A549 (cell line): Measurements from ENCODE around the genes ARL5C and CDK12.

- PRO-cap = no peak
CAGE:
- cytosol, long polyA plus RNA = no peak
- long polyA plus RNA = no peak
- nucleus, long polyA plus RNA = no peak
Observed at GRCh38 chr17:36727654-36728274, 126.4 kb downstream of the MRM1 start.

DNA sequence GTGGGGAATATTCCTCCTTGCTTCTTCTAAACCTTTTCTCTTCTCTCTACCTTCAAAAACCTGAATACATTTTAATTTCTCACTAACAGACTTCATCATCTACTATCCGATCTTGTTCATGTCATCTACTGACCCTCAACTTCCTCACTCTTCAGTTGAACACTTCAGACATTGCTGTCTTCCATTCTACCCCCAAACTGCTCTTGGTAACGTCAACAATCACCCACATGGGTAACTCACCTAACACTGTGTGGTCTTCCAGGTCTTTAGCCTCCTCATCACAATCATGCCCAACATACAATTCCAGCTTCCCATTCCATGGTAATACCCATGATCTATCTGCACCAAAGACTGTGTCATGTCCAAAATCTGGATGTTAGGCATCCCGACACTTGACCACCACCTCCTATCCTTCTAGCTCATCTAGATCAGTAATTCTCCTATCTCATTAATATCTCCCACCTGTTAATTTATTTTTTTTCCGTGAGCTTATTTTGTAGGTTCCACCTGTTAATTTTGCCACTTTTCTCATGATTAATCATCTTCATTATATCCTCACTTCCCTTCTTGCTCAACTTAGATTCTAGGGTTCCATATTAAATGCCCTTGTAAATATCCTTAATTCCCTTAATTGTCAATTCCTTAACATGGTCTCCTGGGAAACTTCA is 21.6 kb downstream of the SYNRG start:
- PRO-cap = no peak
CAGE:
- cytosol, long polyA plus RNA = no peak
- long polyA plus RNA = no peak
- nucleus, long polyA plus RNA = no peak

- PRO-cap = no peak
CAGE:
- cytosol, long polyA plus RNA = no peak
- long polyA plus RNA = no peak
- nucleus, long polyA plus RNA = no peak
Observed at GRCh38 chr17:37712798-37713879, 31.7 kb downstream of the HNF1B start.

DNA sequence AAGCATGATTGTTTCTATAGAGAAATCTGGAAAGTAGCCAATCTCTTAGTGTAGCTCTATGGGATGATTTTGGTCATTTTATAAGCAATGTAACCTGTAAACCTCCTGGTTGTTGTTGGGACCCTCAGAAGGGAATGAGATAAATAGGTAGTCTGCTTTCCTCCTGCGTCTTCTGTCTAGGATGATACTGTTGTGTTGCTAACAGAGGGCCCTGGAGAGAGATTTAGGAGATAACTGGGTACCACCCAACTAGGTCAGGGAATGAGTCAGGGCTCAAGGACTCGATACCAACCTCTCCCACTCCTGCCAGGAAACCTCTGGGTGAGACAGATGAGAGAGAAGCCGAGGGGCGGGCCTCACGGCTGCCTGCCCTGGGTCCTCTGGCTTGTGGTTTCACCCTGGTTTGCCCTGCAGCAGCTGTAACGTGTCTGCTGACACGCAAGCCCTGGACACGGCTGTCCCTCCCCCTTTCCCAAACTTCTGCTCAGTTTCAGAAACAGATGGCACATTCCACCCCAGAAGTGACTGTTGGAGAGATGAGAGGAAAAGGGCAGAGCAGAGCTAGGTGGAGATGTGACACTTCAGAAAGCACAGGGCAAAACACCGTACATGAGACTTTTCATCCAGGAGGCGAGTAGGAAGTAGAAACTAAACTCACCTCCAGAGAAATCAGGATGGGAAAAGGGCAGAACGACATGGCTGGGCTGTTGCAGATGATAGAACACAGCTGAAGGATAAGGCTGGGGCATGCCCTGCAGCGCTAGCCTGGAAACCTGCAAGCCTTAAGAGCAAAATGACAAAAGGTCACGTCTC is 10.5 kb upstream of the MRPL45 start:
- PRO-cap = no peak
CAGE:
- cytosol, long polyA plus RNA = no peak
- long polyA plus RNA = no peak
- nucleus, long polyA plus RNA = no peak

DNA sequence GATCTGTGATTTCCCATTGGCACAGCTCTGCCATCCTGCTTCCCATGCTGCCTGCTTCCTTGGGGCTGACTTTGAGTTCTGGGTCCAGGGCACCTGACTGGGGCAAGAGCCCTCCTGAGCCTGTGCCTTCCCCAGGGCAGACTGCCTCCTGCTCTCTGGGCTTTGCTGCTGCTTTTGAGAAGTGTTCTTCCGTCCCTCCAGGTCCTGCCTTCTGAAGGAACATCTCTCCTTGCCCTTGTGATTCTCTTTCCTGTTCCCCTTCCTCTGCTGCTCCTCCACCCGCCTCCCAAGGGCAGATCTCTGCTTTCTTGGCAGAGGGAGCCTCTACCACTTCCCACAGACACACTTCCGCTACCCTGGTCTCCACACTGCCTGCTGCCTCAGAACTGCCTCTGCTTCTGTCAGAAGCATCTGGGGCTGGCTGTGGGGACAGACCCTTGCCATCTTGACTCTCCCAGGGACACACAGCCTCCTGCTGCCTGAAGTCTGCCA is 16.8 kb downstream of the GPR179 start:
- PRO-cap = no peak
CAGE:
- cytosol, long polyA plus RNA = no peak
- long polyA plus RNA = no peak
- nucleus, long polyA plus RNA = no peak

- PRO-cap = no peak
CAGE:
- cytosol, long polyA plus RNA = no peak
- long polyA plus RNA = no peak
- nucleus, long polyA plus RNA = no peak
Observed at GRCh38 chr17:38395741-38396381, 32.4 kb upstream of the ARHGAP23 start.

DNA sequence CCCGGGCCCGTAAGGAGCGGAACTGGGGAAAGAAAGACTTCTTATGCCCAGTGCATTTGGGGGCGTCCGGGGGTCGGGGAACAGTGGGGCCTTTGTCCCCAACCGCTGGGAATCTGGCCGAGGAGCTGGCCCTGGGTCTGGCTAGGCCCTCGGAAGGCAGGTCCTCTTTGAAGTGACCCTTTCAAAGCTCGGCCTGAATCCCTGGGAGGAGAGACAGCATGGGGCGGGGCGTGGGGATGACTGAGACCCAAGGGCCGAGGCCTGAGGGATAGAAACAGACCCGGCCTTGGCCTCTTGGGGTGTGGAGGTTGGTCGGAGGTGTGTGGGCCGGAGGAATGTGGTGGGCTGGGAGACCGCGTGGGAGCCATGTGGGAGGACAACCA is 6.0 kb downstream of the ARHGAP23 start:
- PRO-cap = no peak
CAGE:
- cytosol, long polyA plus RNA = no peak
- long polyA plus RNA = no peak
- nucleus, long polyA plus RNA = no peak

GRCh38 chr17:38481939-38482350 is 53.7 kb downstream of the ARHGAP23 start:
- PRO-cap = no peak
CAGE:
- cytosol, long polyA plus RNA = no peak
- long polyA plus RNA = no peak
- nucleus, long polyA plus RNA = no peak

- PRO-cap = no peak
CAGE:
- cytosol, long polyA plus RNA = no peak
- long polyA plus RNA = no peak
- nucleus, long polyA plus RNA = no peak
Observed at GRCh38 chr17:38577898-38578744, 27.6 kb downstream of the SRCIN1 start.

GRCh38 chr17:38727746-38728051 is 2.4 kb upstream of the CISD3 start:
- PRO-cap = no peak
CAGE:
- cytosol, long polyA plus RNA = no peak
- long polyA plus RNA = no peak
- nucleus, long polyA plus RNA = no peak

DNA sequence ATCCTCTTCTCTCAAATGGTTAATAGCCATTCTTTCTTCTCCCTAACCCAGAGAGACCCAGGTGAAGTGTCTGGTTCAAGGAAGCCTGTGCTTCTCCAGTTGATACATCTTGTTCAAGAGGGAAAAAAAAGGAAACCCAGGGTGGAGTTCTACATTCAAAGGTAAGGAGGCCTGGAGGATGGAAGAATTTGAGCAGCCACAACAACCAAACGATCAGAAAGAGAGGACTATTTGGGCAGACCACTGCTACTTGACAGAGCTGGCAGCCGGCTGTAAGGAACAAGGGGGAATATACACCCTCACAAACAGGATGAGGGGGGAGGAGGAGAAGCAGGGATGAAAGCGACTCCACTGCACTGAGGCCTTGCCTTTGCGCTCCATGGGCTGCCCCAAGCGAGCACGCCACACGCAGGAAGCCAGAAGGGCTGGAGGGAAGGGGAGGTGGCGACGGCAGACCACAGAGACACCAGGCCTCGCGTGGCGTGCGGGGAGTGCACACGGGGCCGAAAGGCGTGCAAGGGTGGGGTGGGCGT is 680 bp downstream of the PIP4K2B start:
- PRO-cap = no peak
CAGE:
- cytosol, long polyA plus RNA = no peak
- long polyA plus RNA = no peak
- nucleus, long polyA plus RNA = no peak

DNA sequence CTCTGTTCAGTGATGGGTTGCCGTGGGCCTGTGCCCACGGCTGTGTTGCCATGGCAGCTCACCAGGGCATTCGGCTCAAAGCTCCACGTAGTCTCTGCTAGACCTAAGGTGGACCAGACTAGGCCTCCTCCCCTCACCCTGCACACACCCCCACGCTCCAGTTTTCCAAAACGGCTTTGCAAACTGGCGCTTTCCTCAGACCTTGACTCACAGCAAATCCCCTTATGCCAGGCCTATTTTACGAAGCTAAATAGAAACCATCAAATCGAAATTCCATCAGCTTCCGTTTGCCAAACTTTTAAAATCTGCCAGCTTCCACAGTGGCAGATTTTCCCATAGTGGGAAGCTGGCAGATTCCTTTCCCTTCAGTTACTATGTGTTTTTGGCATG is 410 bp upstream of the CWC25 start:
- PRO-cap = no peak
CAGE:
- cytosol, long polyA plus RNA = no peak
- long polyA plus RNA = no peak
- nucleus, long polyA plus RNA = no peak

GRCh38 chr17:38839964-38840518 is 1.2 kb downstream of the C17orf98 start:
- PRO-cap = no peak
CAGE:
- cytosol, long polyA plus RNA = no peak
- long polyA plus RNA = no peak
- nucleus, long polyA plus RNA = no peak

DNA sequence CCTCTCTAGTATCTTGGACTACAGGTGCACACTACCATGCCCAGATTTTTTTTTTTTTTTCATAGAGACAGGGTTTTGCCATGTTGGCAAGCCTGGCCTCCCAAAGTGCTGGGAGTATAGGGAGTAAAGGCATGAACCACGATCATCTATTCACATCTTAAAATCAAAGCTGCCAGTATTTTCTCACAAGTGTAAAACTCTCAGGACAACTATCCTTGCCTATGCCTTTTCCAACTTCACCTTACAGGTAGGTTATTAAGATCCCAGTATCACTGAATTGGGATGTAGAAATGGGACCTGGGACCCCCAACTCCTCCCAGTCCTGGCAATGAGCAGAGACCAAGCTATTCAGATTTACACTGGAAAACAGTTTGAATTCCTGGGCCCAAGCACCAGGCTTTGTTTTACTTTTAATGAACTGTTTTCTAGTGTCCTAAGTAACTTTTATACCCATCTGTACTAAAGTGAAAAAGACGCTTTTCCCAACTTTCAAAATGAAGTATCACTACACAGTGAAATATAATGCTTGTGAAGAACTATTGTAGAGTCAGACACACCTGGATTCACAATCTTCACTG is 2.8 kb downstream of the RPL23 start:
- PRO-cap = no peak
CAGE:
- cytosol, long polyA plus RNA = no peak
- long polyA plus RNA = no peak
- nucleus, long polyA plus RNA = no peak

GRCh38 chr17:38895684-38895957 is 25.8 kb downstream of the LASP1 start:
- PRO-cap = no peak
CAGE:
- cytosol, long polyA plus RNA = no peak
- long polyA plus RNA = no peak
- nucleus, long polyA plus RNA = no peak

DNA sequence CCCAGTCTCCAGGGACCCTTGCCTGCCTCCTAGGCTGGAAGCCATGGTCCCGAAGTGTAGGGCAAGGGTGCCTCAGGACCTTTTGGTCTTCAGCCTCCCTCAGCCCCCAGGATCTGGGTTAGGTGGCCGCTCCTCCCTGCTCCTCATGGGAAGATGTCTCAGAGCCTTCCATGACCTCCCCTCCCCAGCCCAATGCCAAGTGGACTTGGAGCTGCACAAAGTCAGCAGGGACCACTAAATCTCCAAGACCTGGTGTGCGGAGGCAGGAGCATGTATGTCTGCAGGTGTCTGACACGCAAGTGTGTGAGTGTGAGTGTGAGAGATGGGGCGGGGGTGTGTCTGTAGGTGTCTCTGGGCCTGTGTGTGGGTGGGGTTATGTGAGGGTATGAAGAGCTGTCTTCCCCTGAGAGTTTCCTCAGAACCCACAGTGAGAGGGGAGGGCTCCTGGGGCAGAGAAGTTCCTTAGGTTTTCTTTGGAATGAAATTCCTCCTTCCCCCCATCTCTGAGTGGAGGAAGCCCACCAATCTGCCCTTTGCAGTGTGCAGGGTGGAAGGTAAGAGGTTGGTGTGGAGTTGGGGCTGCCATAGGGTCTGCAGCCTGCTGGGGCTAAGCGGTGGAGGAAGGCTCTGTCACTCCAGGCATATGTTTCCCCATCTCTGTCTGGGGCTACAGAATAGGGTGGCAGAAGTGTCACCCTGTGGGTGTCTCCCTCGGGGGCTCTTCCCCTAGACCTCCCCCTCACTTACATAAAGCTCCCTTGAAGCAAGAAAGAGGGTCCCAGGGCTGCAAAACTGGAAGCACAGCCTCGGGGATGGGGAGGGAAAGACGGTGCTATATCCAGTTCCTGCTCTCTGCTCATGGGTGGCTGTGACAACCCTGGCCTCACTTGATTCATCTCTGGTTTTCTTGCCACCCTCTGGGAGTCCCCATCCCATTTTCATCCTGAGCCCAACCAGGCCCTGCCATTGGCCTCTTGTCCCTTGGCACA is 47.3 kb downstream of the FBXO47 start:
- PRO-cap = no peak
CAGE:
- cytosol, long polyA plus RNA = no peak
- long polyA plus RNA = no peak
- nucleus, long polyA plus RNA = no peak

GRCh38 chr17:39164558-39165725 is 1.0 kb downstream of the ARL5C start:
- PRO-cap = no peak
CAGE:
- cytosol, long polyA plus RNA = no peak
- long polyA plus RNA = no peak
- nucleus, long polyA plus RNA = no peak

- PRO-cap = no peak
CAGE:
- cytosol, long polyA plus RNA = no peak
- long polyA plus RNA = no peak
- nucleus, long polyA plus RNA = no peak
Observed at GRCh38 chr17:39166031-39166522, at the start of gene ARL5C. ARL5C (minus strand) TSS chr17:39166161.

GRCh38 chr17:39406339-39407361 is 5.2 kb upstream of the FBXL20 start:
- PRO-cap = no peak
CAGE:
- cytosol, long polyA plus RNA = no peak
- long polyA plus RNA = start-site peak on the minus strand at chr17:39406910-39406916, 58 and 52 reads in 2 replicates; start-site peak on the minus strand at chr17:39407176-39407192, 47 and 37 reads in 2 replicates
- nucleus, long polyA plus RNA = no peak

DNA sequence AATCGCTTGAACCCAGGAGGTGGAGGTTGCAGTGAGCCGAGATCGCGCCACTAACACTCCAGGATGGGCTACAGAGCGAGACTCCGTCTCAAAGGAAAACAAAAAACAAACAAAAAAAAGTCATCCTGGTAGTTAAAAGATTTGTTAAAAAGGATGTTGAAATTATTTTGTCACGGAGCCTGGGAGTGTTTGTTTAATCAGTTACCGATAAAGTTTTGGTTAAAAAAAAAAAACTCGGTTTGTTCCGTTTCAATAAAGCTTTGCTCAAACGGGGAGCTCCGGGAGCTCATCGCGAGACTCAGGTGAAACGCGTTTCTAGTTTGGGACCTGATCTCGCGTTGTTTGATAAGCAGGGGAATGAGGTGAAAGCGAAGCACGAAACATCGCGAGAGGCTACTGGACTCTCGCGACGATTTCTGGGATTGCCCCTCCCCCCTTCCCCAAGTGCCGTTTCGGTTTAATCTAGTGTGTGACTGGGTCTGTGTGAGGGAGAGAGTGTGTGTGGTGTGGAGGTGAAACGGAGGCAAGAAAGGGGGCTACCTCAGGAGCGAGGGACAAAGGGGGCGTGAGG is at the start of gene CDK12:
Gene CDK12, plus strand, starts transcription at position 443 of the 571 bp plus-strand sequence.
- PRO-cap = bidirectional peak, plus-strand start at position 491 of the sequence, minus-strand start at position 317 of the sequence
CAGE:
- cytosol, long polyA plus RNA = no peak
- long polyA plus RNA = no peak
- nucleus, long polyA plus RNA = start-site peak on the plus strand centred at position 468 of the sequence, 50 bp wide, 43 and 58 reads in 2 replicates